Mesenchymal stem cell of Wharton's jelly (primary cell): ENCODE measurements around a stretch of chr2.

DNA sequence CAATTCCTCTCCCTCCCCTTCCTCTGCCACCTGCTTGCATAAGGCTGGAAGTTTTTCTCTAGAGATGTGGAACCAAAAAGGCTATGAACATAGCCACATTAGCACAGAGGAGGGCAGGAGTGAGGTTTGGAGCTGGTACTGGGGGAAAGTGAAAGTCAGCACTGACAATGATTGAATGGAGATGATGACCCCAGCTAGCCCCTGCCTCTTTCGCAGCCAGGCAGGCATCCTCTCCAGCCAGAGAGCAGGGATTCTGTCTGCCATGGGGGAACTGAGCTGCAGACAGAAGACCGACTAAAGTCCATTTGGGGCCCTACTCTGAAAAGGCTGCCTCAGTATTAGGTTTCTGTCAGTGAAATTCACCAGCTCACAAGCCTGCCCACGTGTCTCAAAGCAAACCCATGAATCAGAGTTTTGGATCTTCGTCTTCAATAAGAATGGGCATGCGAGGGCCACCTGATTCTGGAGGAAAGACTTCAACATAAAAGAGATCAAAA is 87.8 kb upstream of the ITGA6 start:
- CAGE, long polyA plus RNA: no peak

- CAGE, long polyA plus RNA: no peak
Measured at GRCh38 chr2:172426760-172427078, 667 bp upstream of the ITGA6 start.

GRCh38 chr2:172428210-172428870 is 954 bp downstream of the ITGA6 start:
- CAGE, long polyA plus RNA: no peak

DNA sequence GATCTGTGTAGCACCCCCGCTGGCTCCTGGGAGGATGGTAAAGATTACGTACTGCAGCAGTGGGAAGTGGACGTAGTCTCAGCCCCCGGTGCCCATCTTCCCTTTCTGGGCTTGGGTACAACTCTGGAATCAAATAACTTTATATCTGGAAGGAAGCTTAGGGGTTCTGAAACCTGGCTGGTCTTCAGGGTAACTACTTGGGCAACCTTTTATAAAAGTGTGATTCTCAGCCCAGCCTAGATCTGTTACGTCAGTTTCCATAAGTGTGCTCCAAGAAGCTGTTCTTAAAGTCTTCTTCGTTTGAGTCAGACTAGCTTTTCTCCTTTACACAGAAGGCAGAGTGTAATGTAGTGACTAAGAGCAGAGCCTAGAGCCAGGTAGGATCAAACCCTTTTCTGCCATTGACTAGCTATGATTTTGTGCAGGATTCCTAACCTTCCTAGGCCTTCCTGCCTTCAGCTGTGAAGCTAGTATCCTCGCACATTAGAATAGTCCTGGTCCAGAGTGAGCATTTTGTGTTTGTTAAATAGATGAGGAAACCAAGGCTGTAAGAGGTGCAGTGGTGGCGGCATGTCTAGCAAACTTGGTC is 5.8 kb downstream of the ITGA6 start:
- CAGE, long polyA plus RNA: no peak

GRCh38 chr2:172462768-172463107 is 35.4 kb downstream of the ITGA6 start:
- CAGE, long polyA plus RNA: no peak

- CAGE, long polyA plus RNA: no peak
Measured at GRCh38 chr2:172496070-172496511, 59.8 kb upstream of the PDK1 start.

- CAGE, long polyA plus RNA: no peak
Measured at GRCh38 chr2:172692892-172693600, 42.6 kb upstream of the RAPGEF4 start.

GRCh38 chr2:172859563-172860480 is 124.2 kb downstream of the RAPGEF4 start:
- CAGE, long polyA plus RNA: no peak

DNA sequence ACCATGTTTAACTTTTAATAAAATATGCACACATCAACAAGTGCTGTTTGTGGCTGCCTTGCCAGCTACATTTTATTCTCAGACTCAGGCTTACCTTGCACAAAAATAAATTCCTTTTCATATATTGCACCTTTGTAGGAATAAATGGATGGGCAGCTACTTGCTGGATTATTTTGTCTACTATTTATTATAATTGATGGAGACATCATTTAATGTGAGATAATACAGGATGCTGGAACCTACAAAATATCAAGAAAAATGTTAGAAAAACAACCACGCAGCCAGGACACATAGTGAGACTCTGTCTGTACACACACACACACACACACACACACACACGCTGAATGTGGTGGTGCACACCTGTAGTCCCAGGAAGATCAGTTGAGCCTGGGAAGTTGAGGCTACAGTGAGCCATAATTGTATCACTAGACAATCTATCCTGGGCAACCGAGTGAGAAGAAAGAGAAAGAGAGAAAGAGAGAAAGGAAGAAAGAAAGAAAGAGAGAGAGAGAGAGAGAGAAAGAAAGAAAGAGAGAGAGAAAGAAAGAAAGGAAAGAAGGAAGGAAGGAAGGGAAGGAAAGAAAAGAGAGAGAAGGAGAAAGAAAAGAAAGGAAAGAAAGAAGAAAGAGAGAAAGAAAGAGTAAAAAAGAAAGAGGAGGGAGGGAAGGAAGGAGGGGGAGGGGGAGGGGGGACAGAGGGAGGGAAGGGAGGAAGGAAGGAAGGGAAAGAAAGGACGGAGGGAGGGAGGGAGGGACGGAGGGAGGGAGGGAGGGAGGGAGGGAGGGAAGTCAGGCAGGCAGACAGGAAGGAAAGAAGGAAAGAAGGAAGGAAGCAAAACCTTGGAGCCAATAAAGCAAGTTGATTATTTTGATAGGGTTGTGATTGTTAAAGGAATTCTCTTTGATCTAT is 150.1 kb upstream of the MAP3K20 start:
- CAGE, long polyA plus RNA: no peak

- CAGE, long polyA plus RNA: no peak
Measured at GRCh38 chr2:172967603-172967864, 108.1 kb upstream of the MAP3K20 start.

DNA sequence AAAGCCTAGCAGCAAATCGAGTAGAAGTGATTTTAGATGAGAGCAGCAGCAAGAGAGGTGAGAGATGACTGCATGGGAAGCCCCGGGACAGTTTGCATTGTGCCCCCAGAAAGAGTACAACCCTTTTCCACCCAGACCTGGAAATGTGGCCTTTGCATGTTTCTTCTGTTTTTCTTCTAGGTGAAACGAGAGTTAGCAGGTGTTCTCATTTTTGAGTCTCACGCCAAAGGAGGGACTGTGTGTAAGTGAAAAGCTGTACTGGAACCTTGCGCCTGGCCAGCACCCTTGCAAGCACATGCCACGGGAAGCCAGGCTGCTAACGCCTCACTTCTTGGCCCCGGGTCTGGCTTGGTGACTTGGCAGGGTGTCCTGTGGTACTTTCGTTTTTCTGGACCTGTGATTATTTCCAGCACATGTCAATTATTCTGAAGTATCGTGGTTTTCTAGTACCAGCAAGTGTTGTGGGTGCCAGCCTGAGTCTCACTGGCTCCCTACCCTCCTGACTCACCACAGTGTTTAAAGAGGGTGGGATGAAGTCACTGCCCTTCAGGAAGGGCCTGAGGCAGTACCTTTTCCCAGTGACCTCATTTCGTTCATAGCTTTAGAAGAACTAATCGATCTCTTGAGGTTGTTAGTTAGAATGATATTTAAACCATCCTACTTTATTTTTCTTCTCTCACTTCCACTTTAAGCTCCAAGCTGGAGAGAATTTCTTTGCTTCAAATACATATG is 90.2 kb upstream of the MAP3K20 start:
- CAGE, long polyA plus RNA: no peak

DNA sequence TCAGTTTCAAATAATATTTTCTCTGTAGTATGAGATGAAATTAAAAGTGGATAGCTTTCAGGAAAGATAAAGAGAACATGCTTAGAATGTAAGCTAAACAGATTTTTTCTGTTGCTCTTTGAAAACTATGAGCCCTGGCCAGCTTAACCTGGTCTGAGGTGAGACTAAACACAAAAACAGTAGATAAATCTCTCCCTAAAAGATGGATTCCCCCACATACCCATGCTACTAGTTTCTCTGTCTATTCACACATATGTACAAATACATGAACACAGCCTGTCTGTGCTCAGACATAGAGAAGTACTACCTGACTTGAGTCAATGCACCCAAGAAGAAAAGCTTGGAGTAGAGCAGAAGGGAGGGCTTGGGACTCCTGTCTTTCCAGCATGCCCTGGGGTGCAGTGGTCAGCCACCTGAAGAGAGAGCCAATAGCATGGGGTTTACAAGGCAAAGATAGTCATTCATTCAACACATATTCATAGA is 131.1 kb upstream of the CDCA7 start:
- CAGE, long polyA plus RNA: no peak

DNA sequence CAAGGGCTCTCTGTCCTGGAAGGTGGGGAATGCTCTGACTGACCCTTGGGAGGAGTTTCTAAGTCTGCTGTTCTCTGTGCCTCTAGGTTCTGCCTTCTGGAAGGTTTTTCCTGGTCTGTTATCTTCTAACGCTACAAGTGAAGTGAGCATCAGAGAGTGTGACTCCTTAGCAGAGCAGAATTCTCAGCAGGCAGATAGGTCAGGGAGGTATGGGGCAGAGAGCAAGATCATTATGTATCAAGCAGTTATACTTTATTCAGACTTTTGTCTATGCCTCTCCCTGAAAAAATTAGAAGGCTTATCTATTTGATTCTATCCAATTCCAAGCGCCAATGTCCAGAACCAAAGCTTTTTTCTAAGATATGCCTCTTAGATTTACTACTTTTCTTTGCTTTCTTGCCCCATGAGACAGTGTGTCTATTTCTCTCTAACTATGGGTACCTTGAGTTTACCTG is 35.5 kb downstream of the SP3 start:
- CAGE, long polyA plus RNA: no peak

DNA sequence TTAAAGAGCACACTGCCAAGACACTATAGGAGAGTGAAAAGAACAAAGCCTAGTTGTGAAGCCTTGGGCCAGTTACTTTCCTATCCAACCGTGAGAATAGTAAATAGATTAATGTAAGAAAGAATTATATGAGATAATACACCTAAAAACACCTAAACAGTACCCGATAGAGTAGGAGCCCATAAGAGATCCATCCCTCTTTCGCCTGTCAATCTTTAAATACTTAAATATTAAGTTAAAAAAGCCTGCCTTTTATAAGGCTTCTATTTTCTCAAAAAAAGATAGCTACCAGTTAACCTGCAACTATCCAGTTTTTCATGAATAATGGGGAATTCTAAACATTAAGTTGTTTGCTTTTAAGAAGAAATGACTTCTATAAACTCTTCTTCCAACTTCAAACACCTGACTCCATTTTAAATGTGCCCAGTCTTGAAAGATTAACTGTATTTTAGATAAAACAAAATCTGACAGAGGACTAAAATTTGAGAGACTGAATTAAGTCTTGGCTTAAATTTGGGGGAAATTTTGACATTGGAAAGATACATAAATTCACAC is 15.7 kb downstream of the SP3 start:
- CAGE, long polyA plus RNA: no peak

GRCh38 chr2:173951461-173951876 is 13.7 kb downstream of the SP3 start:
- CAGE, long polyA plus RNA: no peak

- CAGE, long polyA plus RNA: no peak
Measured at GRCh38 chr2:173962701-173962996, 2.5 kb downstream of the SP3 start.

DNA sequence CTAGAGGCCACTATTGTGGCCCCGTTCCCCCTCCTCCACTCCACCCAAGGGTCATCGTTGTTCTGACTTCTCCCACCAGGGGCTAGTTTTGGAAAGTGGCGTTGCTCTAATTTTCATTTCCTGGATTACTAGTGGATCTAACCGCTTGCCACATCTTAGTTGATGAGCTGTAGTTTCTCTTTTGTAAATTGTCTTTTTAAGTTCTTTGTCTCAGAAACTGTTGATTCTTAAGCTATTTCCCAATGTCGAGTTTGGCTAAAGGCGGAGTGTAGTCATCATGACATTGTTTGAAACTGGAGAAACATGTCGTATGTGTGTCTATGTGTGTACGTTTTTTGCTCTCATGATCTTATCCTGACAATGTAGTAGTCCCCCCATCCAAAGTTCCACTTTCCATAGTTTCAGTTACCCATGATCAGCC is 70.9 kb upstream of the SP3 start:
- CAGE, long polyA plus RNA: no peak

GRCh38 chr2:174222799-174223396 is 25.4 kb downstream of the OLA1 start:
- CAGE, long polyA plus RNA: no peak

DNA sequence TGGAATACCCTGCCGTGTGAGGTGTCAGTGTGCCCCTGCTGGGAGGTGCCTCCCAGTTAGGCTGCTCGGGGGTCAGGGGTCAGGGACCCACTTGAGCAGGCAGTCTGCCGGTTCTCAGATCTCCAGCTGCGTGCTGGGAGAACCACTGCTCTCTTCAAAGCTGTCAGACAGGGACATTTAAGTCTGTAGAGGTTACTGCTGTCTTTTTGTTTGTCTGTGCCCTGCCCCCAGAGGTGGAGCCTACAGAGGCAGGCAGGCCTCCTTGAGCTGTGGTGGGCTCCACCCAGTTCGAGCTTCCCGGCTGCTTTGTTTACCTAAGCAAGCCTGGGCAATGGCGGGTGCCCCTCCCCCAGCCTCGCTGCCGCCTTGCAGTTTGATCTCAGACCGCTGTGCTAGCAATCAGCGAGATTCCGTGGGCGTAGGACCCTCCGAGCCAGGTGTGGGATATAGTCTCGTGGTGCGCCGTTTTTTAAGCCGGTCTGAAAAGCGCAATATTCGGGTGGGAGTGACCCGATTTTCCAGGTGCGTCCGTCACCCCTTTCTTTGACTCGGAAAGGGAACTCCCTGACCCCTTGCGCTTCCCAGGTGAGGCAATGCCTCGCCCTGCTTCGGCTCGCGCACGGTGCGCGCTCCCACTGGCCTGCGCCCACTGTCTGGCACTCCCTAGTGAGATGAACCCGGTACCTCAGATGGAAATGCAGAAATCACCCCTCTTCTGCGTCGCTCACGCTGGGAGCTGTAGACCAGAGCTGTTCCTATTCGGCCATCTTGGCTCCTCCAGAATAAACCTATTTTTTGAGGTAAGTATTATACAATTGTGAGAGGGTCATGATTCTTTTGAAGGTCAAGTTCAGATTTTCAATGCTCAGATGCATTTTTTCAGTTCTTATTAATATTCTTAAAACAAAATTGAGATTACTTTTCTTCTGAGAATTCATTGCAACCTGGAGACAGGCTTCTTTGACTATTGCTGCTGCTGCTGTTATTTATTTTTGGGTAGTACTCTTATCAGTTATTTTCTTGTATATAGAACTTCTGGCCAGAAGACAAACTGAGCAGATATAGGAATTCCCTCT is 14.5 kb downstream of the SCRN3 start:
- CAGE, long polyA plus RNA: no peak

GRCh38 chr2:174487539-174487795 is 638 bp upstream of the GPR155 start:
- CAGE, long polyA plus RNA: no peak